SK-MEL-5 (cell line): ENCODE results near the genes NOC3L, CYP2C19 and TCTN3.

RAMPAGE:
- cytosol, long total RNA: no peak
- long total RNA: no peak
- nucleus, long total RNA: no peak
These were observed 1.4 kb downstream of the FFAR4 start for GRCh38 chr10:93567867-93568342.

DNA sequence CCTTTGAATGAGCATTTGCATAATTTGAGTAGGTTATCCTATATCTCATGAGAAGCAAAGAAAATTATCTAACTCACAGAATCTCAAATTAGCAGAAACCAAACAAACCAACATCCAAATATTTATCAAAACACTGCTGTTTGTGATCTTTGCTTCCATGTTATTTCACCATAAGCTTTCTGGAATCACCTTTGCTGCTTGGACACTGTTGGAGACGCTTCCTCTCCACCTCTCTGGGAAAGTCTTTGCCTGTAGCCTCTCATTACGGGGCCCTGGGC lies 57.3 kb downstream of the LGI1 start:
RAMPAGE:
- cytosol, long total RNA: no peak
- long total RNA: no peak
- nucleus, long total RNA: no peak

GRCh38 chr10:93896608-93897133 lies 2.9 kb downstream of the SLC35G1 start:
RAMPAGE:
- cytosol, long total RNA: no peak
- long total RNA: no peak
- nucleus, long total RNA: no peak

DNA sequence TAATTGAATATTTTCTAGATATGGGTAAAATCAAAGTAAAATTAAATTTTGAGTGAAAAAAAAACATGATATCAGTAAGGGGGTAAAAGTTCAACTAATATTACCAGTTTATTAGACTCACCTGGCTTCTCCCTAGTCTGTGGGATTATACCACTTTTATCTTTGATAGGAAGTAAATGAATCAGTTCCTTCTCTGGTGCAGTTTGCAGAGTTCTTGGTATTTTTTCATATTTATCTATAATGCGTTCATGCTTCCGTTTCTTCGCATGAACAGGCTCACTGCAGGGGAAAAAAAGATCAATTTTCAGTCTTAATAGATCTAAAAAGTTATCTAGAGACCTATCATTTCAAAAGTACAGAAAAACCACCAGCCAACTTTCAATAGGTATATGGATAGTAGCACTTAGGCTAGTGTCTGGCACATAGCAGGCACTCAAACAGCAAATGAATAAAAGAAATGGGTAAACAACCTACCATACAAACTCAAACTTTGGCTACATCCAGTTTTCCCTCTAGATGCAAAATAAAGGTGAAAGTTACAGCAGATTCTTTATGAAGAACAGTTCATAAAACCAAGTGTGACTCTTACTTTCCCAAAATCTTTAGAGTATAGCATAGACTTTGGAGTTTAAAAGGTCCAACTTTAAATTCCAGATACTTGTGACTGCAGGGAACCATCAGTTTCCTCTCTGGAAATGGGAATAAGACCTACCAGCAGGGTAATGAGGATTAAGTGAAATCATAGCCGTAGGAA lies 5.5 kb downstream of the NOC3L start:
RAMPAGE:
- cytosol, long total RNA: no peak
- long total RNA: no peak
- nucleus, long total RNA: no peak

GRCh38 chr10:94362018-94363371 lies at the start of gene NOC3L:
NOC3L (minus strand) TSS chr10:94362939.
RAMPAGE:
- cytosol, long total RNA: start-site peak on the minus strand at chr10:94362903-94362951, 494 and 322 reads in 2 replicates
- long total RNA: start-site peak on the minus strand at chr10:94362905-94362951, 146 and 136 reads in 2 replicates
- nucleus, long total RNA: start-site peak on the minus strand at chr10:94362906-94362989, 625 and 107 reads in 2 replicates

GRCh38 chr10:94403350-94404129 lies 1.2 kb downstream of the TBC1D12 start:
RAMPAGE:
- cytosol, long total RNA: no peak
- long total RNA: no peak
- nucleus, long total RNA: no peak

DNA sequence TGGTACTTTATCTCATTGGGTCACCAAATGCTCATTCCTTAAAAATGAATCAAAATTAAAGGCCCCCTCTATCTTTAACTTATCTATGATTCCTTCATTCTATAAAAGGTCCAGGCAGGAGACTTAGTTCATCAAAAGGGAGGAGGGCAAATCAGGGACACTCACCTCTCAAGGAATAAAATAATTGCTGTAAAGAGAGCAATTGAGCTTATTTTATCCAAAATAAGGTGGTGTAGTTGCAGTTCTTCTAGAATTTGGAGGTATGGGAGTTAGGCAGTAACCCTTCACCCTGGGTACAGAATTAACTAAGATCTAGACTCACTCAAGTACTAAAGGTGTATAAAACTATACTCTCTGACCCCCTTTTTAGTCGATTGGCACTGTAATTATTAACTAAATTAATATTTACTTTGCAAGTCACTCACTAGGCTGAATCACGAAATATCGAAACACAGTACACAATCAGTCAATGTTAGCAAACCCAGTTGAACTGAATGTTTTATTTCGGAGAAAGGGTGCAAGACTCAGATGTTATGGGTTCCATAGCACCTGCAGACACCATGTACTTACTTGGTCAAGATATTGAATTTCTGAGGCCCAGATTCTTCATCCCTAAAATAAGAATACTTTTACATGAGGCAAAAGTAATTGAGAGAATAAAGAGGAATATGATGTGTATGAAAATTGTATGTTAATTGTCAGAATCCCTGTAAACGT lies 14.7 kb upstream of the CYP2C19 start:
RAMPAGE:
- cytosol, long total RNA: no peak
- long total RNA: no peak
- nucleus, long total RNA: no peak

DNA sequence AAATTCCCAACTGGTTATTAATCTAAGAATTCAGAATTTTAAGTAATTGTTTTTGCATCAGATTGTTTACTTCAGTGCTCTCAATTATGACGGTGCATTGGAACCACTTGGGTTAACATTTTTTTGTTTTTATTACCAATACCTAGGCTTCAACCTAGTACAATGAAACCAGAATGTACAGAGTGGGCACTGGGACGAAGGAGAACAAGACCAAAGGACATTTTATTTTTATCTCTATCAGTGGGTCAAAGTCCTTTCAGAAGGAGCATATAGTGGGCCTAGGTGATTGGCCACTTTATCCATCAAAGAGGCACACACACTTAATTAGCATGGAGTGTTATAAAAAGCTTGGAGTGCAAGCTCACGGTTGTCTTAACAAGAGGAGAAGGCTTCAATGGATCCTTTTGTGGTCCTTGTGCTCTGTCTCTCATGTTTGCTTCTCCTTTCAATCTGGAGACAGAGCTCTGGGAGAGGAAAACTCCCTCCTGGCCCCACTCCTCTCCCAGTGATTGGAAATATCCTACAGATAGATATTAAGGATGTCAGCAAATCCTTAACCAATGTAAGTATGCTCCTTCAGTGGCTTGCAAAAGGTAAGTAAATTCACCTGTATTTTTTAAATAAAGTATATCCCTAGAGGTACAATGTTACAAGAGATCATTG lies at the start of gene CYP2C19:
Gene CYP2C19, plus strand, starts transcription at position 370 of the 663 bp plus-strand sequence.
RAMPAGE:
- cytosol, long total RNA: no peak
- long total RNA: no peak
- nucleus, long total RNA: no peak

RAMPAGE:
- cytosol, long total RNA: no peak
- long total RNA: no peak
- nucleus, long total RNA: no peak
These were observed 30.2 kb downstream of the CYP2C8 start for GRCh38 chr10:95039035-95039546.

DNA sequence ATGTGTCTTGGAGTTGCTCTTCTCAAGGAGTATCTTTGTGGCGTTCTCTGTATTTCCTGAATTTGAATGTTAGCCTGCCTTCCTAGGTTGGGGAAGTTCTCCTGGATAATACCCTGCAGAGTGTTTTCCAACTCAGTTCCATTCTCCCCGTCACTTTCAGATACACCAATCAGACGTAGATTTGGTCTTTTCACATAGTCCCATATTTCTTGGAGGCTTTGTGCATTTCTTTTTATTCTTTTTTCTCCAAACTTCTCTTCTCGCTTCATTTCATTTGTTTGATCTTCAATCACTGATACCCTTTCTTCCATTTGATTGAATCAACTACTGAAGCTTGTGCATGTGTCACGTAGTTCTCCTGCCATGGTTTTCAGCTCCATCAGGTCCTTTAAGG lies 6.2 kb downstream of the CYP2C8 start:
RAMPAGE:
- cytosol, long total RNA: no peak
- long total RNA: no peak
- nucleus, long total RNA: no peak

GRCh38 chr10:95230498-95231304 lies 36.7 kb downstream of the ACSM6 start:
RAMPAGE:
- cytosol, long total RNA: no peak
- long total RNA: no peak
- nucleus, long total RNA: no peak

DNA sequence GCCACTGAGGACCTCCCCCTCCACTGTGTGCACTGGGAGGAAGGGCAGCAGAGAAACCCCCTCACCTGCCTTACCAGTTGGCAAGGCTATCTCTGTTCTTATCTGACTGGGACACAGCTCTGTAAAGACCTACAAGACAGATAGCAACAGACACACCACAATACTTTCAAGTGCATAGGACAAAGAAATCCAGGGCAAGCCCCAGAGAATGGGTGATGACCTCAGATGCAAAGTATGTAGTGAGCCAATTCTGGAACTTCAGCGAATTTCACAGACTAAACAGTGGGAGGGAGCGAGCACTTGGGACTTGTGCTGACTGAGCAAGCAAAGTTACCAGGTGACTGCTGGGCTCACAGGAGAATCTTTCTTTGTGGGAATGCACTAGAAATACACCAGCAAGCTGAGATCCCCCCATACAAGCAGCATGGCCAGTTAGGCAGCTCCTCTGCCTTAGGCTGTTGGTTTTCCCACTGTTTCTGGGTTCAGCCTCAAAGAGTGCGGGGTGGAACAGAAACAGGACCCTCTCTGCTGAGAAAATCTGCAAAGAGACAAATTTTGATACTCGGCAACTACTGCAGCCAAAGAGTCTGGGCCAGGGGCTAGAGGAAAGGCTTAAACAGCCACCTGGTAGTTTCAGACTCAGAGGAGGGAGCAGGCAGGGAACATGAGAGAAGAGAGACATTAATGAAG lies 30.1 kb downstream of the PDLIM1 start:
RAMPAGE:
- cytosol, long total RNA: no peak
- long total RNA: no peak
- nucleus, long total RNA: no peak

GRCh38 chr10:95288909-95289218 lies 1.9 kb downstream of the PDLIM1 start:
RAMPAGE:
- cytosol, long total RNA: no peak
- long total RNA: no peak
- nucleus, long total RNA: no peak

GRCh38 chr10:95437532-95438143 lies 123.5 kb downstream of the SORBS1 start:
RAMPAGE:
- cytosol, long total RNA: no peak
- long total RNA: no peak
- nucleus, long total RNA: no peak

GRCh38 chr10:95462969-95463990 lies 97.9 kb downstream of the SORBS1 start:
RAMPAGE:
- cytosol, long total RNA: no peak
- long total RNA: no peak
- nucleus, long total RNA: no peak

RAMPAGE:
- cytosol, long total RNA: no peak
- long total RNA: no peak
- nucleus, long total RNA: no peak
These were observed 42.2 kb downstream of the SORBS1 start for GRCh38 chr10:95518661-95519592.

DNA sequence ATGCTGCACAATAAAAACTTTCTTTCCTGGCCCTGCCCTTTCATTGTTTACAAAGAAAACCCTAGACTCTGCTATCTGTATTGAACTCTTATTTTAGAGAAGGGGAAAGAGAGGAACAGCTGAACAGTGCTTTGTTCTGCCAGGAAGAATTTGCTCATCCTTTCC lies 2.1 kb downstream of the SORBS1 start:
RAMPAGE:
- cytosol, long total RNA: no peak
- long total RNA: no peak
- nucleus, long total RNA: no peak

RAMPAGE:
- cytosol, long total RNA: start-site peak on the minus strand at chr10:95693919-95693929, 181 and 257 reads in 2 replicates
- long total RNA: start-site peak on the minus strand at chr10:95693917-95693929, 80 and 225 reads in 2 replicates
- nucleus, long total RNA: no peak
These were observed at the start of gene TCTN3 for GRCh38 chr10:95693416-95694354. TCTN3 (minus strand) TSS chr10:95693927.

DNA sequence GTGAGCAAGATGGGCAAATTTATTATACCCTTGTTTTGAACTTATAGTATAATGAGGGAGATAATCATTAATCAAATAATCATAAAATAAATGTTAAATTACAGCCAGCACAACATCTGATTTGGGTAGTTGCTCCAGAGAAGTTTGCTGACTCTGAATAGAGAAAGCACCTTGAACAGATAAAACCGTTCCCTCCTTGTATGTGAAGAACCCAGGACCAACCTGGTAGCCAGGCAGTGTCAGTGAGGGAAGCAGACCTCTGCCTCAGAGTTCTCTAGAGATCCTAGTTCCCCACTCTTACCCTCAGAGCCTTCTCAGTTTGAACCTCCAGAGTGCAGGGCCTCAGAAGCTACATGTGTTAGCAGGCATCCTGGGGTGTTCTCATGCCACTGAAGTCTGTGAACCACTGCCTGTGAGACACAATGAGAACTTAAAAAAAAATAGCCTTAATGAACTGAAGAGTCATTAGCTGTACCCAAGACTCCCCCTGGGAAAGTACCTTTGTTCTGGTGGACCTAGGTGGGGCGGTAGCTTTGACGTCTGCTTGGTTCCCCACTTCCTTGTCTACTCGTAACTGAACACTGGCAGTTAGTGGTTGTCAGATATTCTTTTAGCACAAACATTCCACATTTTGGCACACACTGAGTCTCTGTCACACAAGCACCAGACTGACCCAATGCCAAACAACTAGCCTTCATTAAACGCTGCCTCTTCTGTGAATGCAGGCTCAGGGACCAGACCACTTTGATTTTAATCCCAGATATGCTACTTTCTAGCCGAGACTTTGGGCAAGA lies 75.6 kb upstream of the CC2D2B start:
RAMPAGE:
- cytosol, long total RNA: no peak
- long total RNA: no peak
- nucleus, long total RNA: no peak

DNA sequence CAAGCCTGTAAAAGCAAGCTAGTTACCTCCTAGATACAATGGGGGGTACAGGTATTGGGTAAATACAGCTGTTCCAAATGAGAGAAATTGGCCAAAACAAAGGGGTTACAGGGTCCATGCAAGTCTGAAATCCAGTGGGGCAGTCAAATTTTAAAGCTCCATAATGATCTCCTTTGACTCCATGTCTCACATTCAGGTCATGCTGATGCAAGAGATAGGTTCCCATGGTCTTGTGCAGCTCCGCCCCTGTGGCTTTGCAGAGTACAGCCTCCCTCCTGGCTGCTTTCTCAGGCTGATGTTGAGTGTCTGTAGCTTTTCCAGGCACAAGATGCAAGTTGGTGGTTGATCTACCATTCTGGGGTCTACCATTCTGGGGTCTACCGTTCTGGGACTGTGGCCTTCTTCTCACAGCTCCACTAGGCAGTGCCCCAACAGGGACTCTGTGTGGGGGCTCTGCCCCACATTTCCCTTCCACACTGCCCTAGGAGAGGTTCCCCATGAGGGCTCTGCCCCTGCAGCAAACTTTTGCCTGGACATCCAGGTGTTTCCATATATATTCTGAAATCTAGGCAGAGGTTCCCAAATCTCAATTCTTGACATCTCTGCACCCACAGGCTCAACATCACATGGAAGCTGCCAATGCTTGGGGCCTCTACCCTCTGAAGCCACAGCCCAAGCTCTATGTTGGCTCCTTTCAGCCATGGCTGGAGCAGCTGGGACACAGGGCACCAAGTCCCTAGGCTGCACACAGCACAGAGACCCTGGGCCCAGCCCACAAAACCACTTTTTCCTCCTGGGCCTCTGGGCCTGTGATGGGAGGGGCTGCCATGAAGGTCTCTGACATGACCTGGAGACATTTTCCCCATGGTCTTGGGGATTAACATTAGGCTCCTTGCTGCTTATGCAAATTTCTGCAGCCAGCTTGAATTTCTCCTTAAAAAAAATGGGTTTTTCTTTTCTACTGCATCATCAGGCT lies 33.3 kb upstream of the CC2D2B start:
RAMPAGE:
- cytosol, long total RNA: no peak
- long total RNA: no peak
- nucleus, long total RNA: no peak